Sternocleidomastoid (tissue), 1 donor: ENCODE measurements around a stretch of chr18.

DNA sequence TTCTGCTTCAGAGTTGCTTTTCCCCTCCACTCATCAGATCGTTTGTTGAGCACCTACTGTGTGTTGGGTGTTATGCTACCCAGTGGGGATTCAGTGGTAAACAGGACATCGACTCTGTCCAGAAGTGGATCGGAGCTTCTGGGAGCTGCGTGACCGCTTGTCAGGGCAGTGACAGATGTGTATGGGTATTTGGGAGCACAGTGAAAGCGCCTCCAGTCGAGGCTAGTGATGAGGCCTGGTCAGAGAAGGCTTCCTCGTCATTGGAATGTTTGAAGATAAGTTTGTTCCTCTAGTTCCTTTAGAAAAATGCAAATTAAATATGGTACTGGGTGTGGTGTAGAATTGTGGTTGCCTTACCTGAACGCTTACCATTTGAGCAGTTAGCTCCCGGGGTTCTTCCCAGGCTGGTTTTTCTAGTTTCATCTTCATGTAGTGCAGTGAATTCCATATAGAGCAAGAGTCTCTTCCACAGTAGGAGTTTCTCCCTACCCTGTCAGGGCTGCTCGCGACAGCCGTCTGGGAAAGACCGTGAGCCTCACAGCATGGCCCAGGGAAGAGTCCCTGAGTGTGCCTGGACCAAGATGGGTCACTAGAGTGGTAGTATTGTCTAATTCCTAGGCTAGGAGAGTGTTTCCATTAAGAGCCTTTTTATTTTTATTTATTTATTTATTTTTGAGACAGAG lies 2.9 kb downstream of the RAB12 start:
- PRO-cap: no peak

DNA sequence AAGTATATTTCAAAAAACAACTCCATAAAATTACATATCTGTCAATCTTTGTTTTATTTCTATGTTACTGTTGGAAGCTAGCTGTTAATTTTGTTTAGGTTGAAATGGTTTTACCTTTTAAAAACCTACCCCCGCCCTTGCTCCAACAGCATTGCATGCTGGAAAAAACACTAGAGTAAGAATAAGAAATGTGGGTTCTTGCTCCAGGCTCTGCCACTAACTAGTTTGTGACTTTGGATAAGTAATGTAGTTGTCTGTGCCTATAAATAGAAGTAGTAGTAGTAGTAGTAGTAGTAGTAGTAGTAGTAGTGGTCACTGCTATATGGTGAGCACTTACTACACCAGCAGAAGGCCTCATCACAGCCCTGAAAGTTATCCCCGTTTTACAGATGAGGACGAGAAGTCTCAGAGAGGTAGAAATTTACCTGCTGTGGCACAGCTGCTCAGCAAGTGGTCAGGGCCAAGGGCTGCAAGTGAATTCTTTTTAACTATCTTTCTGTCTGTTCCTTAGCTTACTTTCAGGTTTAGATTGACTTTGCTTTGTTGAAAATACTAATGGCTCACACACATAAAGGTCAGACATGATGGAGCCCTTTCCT lies 4.4 kb downstream of the RAB12 start:
- PRO-cap: no peak

DNA sequence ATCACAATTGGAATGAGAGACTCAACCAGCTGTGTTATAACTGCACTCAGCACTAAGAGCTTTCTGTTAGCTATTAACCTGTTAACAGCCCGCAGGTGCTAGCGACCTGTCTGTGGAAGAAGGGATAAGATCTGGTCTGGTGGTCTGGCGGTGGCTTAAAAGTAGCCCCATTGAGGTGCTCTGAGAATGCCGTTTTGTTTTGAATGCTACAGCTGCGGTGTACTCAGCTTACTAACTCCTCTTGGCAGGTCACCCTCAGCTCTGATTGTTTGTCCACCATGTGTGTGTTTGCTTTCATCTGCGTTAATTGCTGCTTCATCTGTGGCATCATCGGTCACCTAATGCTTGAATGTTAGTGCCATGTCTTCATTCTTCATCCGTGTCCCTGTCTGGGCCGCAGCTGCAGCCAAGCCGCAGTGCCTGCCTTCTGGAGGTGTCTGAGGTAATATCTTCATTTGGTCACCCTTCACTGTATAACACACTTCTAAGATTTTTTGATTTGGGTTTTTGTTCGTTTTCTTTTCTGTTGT lies 16.4 kb downstream of the RAB12 start:
- PRO-cap: no peak

DNA sequence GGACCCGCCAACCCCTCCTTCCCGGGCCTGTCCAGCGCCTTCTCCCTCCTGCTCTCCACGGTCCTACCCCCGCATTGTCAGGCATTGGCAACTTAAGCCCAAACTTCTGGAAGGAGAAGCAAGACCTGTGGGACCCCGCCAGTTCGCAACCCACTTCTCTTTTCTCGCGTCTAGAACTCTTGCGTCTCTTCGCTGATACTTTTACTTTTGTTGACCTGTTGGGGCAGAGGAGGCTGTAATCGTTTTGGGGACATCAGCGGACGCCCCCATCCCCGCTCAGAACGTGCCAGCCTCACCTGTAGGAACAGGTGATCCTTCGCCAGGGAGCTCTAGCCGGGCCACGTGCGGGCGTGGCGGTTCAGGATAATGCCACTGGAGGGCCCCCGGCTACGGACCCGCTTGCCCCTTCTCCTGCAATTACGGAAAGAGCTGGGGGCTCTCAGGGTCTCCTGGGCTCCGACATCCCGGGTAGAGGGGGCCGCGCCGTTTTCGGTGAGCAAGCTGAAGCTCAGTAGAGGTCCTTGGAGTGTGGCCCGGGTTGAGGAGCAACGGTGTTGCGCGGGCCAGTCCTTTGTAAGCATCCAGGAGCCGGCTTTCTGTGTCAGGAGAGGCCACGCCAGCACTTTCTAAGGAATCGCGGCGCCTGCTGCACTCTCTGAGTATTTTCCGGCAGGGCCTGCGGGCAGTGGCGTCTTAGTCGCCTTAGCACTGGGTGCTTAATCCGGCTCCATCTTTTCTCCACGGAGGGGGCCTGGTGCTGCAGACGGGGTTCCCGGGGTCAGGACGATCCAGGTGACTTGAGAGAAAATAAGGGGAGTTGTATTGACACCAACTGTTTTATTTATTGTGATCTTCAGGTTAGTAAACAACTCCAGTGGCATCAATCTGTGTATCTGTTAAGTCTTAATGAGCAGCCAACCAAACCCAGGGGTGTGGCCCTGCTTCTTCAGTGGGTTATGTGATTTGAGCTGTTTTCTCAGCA lies 1.7 kb downstream of the MTCL1 start:
- PRO-cap: no peak

DNA sequence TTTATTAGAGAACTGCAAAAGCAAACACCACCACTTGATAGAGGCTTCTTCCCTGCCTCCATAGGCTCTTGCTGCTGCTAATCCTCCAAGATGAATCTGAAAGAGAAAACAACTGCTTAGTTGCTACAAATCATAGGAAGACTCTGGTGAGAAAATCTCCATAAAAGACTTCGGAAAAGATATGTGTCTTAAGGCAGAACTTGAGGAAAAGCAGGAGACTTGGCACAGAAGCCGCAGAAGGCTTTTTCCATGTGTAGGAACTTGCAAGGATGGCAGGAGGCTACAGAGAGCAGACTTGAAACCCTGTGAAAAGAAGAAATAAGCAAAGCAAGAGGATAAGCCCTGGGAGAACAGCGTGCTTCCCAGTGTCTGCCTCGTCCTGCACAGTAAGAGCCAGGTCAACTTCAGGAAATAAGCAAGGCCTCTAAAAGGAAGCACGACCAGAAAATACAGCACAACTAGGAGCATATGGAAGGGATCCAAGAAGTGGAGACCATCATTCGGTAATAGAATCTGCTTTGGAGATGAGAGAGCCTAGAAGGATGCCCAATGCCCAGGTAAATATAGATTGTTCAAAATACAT lies 128.2 kb upstream of the NDUFV2 start:
- PRO-cap: no peak

DNA sequence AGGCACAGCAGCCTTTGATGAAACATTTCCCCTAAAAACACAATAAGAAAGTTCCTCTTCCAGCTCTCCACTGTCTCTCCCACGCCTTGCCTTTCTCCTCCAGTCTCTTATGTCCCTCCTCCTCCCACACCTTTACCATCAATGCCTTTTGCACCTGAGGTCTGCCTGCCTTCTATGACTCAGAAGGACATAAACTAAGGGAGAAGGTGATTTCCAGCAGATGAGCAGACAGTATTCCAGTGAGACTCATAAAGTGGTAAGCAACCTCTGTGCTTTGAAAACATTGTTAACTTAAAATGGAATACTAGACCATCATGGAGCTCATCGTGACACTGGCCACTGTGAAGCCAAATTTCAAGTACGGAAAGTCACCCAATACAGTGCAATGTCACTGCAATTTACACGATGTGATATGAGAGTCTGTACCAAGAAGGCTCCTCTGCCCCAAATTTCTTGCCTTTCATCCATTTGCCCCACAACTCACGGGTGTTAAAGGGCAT lies 34.1 kb upstream of the NDUFV2 start:
- PRO-cap: no peak

- PRO-cap: bidirectional peak, plus-strand start at chr18:9102708, minus-strand start at chr18:9102526
Observed at GRCh38 chr18:9102260-9102580, 279 bp upstream of the NDUFV2 start.

GRCh38 chr18:9184677-9185439 lies 48.3 kb downstream of the ANKRD12 start:
- PRO-cap: no peak

GRCh38 chr18:9254484-9255065 lies 80.0 kb upstream of the TWSG1 start:
- PRO-cap: no peak

DNA sequence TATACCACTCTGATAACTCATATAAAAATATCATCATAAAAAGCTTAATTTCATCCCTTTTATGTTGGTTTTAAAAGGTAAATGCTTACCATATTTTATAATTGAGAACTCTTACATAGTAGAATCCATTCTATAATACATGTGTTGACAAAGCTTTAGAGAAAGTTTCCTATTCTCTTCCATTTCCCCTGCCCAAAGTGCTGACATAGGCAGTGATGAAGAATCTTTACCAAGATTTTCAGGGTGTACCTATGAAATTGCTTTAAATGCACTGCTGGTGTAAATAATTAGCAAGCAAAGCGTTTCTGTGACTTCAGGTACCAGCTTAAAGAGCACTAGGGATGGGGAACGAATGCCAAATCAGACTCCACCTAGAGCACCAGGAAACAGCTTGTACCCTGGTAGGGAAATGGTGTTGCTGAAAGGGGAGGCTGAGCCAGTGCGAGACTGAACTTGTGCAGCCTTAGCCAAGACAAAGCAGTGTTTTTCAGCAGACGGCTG lies 65.5 kb downstream of the TWSG1 start:
- PRO-cap: no peak

- PRO-cap: bidirectional peak, plus-strand start at chr18:9475064, minus-strand start at chr18:9474873; bidirectional peak, plus-strand start at chr18:9475548, minus-strand start at chr18:9475211
Observed at GRCh38 chr18:9474463-9475329, 617 bp upstream of the RALBP1 start.

- PRO-cap: no peak
Observed at GRCh38 chr18:9516735-9517545, 41.6 kb downstream of the RALBP1 start.

DNA sequence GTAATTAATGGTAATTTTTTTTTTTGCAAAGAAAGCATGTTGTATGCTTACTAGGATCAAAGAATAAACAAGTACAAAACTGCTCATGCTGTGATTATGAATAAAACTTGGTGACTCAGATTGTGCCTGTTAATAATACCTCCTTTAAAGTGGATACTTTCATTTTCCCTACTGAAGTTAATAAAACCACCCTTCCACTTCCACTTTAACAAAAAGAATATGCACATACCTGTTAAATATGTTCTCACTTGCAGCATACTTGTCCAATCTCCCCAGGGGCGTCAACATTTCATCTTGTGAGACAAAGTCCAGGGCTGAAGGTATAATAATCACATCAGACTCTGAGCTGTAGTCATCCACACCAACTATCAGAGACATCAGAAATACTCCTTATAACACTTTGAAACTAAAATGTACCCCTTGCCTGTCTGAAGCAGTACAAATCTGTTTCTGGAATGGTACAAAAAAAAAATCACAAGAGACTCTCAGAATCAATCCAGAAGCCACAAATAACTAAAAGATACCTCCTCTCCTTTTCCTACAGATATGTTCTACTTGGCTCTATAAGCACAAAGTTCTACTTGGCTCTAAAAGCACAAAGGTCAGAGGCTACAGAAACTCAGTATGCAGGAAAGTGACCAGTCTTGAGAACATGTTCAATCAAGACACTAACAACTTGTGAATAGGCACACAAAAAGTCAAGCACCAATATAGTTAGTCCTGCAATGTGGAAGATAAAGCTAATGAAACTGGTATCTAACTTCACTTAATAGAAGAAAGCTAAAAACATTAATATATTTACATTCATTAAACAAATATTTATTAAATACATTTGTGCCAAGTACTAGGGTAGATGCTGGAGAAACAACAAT lies 19.3 kb downstream of the PPP4R1 start:
- PRO-cap: no peak

- PRO-cap: no peak
Observed at GRCh38 chr18:9638819-9639197, 24.4 kb upstream of the PPP4R1 start.

GRCh38 chr18:9643517-9643919 lies 29.2 kb upstream of the PPP4R1 start:
- PRO-cap: no peak

- PRO-cap: no peak
Observed at GRCh38 chr18:9684842-9685885, 22.9 kb upstream of the RAB31 start.

- PRO-cap: no peak
Observed at GRCh38 chr18:9719388-9720126, 11.5 kb downstream of the RAB31 start.

GRCh38 chr18:9824292-9824771 lies 61.4 kb upstream of the TXNDC2 start:
- PRO-cap: unidirectional peak, plus-strand start at chr18:9824717

- PRO-cap: no peak
Observed at GRCh38 chr18:9869692-9870340, 16.0 kb upstream of the TXNDC2 start.

DNA sequence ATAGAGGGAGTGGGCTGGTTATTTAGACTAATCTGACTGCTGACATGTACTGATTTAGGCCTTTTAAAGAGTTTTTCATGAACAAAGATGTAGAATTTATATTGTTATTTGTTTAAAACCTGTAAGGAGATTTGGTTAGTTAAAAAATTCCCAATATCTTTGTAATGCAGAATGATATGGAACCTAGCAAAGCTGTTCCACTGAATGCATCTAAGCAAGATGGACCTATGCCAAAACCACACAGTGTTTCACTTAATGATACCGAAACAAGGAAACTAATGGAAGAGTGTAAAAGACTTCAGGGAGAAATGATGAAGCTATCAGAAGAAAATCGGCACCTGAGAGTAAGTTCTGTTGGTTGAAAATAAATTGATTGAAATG lies 36.4 kb downstream of the VAPA start:
- PRO-cap: no peak